Caco-2 (cell line): ENCODE data around the genes NLK, SLC13A2 and RSKR.

GRCh38 chr17:27344929-27345978 lies 51.3 kb downstream of the WSB1 start:
- PRO-cap: no peak
- RRBS: no CpG with 5 or more reads among the region's 18 CpGs

DNA sequence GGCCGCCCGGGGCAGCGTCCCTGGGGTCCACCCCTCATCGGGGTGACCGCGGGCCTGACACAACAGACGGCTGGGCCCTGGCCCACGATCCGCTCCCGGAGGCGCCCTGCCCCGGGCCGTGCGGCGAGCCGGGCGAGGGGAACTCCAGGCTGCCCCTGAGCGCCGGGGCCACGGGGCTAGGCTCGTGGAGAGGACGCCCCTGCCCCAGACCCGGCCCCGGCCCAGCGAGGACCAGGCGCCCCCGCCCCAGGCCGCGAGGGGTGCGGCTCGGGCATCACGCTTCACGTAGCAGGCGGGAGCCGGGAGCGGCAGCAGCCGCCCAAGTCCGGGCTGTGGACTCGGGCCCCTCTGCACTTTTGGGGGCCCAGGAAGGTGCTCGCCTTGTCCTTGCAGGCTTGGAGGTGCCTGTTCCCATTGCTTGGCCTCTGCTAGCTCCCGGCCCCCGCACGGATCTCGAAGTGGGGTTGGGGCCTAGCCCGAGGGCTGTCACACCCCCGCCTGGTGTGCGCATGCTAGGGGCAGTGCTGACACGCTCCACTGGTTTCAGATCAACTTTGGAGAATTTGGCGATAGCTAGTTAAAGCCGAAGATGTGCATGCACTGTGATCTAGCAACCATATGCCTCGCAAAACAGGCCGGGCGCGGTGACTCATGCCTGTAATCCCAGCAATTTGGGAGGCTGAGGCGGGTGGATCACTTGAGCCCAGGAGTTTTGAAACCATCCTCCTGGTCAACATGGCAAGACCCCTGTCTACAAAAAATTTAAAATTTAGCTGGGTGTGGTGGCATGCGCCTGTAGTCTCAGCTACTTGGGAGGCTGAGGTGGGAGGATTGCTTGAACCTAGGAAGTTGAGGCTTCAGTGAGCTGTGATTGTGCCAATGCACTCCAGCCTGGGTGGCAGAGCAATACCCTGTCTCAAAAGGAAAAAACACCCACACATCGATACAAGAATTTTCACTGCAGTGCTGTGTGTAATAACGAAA lies 55.7 kb downstream of the WSB1 start:
- PRO-cap: no peak
- RRBS: 96% methylated on average over 18 of the region's 58 CpGs

DNA sequence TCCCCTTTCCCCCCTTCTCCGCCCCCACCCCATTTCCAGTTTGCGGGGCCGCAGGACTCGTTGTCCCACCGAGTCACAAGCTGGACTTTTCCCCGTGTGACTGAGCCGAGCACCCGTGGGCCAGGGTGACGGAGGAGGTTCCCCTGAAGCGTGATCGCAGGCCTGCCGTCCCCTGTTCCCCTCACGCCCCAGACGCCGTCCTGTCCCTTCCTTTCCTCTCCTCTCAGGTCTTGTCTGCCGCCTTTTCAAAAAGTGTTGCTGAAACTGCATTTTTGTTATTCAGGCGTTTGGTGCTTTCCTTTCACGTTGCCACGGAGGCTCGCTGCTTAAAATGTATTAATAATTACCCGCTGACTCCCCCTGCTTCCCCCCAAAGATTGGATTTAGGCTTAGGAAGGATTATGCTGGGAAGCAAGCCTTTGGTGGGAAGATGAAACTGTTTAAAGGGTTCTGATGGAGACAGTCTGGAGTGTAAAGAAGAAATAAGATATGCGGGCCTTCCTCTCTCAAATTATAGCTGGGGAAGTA lies 951 bp downstream of the KSR1 start:
- PRO-cap: no peak
- RRBS: no CpG with 5 or more reads among the region's 22 CpGs

DNA sequence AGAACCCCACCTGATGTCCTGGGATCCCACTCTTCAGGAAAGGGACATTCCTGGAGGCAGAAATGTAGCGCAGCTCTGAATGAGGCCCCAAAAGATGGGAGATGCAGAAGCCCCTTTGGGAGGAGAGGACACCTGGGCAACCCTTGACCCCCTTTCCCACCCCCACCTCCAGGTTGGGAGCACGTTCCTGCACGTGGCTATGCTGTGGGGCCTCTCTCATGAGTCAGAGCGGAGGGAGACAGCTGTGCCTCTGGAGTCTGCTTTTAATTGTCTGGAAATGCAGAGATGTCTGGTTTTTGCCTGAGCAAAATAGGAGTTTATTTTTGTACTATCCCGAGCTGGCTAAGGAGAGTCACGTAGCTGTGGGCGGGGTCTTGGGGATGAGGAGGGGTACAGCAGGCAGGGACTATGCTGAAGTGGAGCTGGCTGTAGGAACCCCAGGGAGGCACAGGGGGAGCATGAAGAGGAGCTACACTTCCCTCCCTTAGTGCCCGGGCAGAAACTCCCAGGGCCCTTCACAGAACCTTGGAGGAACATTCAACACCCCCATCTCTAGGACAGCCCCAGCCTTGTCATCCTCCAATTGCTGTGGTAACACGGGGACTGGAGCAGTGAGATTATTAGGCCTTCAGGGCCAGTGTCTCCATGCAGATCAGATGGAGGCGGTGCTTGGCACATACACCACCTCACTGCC lies 44.8 kb upstream of the LGALS9 start:
- PRO-cap: no peak
- RRBS: no CpG with 5 or more reads among the region's 10 CpGs

- PRO-cap: unidirectional peak, minus-strand start at chr17:27654765
- RRBS: 14% methylated on average over 6 of the region's 15 CpGs
These were observed 23.6 kb downstream of the LGALS9 start for GRCh38 chr17:27654615-27654945.

DNA sequence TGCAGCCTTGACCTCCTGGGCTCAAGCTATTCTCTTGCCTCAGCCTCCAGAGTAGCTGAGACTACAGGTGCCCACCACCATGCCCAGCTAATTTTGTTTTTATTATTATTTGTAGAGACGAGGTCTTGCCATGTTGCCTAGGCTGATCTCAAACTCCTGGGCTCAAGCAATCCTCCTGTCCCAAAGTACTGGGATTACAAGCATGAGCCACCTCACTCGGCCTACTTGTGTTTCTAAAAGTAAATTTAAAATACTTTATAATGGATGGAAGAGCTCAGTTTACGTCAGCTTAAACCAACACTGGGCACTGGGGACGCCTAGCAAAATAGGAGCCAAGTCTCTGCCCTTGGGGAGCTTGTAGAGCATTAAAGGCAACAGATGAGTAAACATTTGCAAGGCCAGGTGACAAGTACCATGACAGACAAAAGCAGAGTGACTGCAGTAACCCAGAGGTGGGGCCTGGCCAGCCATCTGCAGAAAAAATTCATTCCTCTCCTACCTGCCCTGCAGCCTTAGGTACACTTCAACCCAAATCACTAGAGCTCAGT lies 12.2 kb upstream of the NLK start:
- PRO-cap: no peak
- RRBS: no CpG with 5 or more reads among the region's 4 CpGs

DNA sequence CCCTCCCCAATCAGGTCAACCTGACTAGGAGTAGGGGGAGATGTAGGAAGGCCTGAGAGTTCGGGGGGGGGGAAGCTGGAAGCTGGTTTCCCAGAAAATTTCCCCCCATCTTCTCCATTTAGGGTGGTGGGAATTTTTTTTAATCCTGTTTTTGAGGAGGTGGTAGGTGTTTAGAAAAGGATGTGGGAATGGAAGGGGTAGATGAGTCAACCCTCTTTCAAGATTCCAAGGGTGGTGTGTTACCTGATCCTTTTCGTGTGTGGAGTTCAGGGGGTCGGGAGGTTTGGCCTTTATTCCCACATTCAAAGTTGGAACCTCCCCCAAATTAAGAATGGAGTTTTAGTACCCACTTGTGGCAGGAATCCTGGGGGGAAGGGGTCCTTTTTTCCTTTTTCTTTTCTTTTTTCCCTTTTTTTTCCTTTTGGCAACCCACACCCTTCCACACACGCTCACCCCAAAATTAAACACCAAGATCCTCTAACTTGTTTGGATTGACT lies at the start of gene NLK:
Gene NLK, plus strand, starts transcription at position 419 of the 497 bp plus-strand sequence.
- PRO-cap: no peak
- RRBS: no CpG with 5 or more reads among the region's 4 CpGs

DNA sequence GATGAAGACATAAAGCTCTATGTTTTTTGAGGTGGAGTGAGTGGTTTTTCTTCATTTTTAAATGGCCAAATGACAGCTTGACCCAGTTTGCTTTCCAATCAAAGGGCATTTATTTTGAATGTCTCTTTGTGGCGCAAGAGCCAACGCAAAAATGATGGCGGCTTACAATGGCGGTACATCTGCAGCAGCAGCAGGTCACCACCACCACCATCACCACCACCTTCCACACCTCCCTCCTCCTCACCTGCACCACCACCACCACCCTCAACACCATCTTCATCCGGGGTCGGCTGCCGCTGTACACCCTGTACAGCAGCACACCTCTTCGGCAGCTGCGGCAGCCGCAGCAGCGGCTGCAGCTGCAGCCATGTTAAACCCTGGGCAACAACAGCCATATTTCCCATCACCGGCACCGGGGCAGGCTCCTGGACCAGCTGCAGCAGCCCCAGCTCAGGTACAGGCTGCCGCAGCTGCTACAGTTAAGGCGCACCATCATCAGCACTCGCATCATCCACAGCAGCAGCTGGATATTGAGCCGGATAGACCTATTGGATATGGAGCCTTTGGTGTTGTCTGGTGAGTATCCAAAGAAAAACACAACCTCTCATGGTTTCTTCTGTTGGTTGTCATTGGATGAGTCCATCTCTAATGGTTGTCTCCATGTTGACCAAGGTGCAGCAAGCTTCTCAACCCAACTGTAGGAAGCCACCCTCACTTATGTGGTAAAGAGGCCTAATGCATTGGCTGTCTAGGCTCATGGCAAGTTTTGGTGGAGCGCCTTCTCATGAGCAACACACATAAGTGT lies 481 bp downstream of the NLK start:
- PRO-cap: no peak
- RRBS: 98% methylated on average over 3 of the region's 18 CpGs

DNA sequence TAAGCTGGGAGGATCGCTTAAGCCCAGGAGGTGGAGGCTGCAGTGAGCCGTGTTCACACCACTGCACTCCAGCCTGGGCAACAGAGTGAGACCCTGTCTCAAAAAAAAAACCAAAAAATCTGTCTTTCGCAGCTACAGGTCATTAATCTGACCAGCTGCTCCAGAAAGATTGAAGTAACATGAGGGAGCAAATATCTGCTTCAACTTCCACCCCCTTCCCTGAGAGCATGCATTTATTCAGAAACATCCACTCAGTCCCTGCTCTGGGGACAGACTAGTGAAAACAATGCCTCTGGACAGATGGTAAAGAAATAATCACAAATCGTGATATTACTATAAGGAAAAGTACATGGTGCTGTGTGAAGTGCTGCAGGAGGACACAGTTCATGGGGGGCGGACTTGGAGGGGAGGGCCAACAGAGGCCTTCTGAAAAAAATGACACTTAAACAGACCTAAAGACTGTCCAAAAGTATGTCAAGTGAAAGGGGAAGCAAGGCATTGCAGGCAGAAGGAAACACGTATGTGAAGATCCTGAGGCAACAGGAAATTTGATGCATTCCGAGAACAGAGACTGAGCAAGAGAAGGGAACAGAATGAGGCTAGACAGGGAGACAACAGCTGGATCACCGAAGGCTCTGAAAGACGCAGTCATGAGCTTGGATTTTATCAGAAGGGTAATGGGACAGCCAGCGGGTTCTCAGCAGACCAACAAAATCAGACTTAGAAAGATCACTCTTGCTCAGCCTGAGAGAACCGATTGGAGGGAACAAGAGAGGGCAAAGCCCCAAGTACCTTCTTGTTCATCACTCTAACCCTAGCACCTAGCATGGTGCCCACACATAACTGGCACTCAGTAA lies 1.2 kb downstream of the IFT20 start:
- PRO-cap: no peak
- RRBS: no CpG with 5 or more reads among the region's 11 CpGs

DNA sequence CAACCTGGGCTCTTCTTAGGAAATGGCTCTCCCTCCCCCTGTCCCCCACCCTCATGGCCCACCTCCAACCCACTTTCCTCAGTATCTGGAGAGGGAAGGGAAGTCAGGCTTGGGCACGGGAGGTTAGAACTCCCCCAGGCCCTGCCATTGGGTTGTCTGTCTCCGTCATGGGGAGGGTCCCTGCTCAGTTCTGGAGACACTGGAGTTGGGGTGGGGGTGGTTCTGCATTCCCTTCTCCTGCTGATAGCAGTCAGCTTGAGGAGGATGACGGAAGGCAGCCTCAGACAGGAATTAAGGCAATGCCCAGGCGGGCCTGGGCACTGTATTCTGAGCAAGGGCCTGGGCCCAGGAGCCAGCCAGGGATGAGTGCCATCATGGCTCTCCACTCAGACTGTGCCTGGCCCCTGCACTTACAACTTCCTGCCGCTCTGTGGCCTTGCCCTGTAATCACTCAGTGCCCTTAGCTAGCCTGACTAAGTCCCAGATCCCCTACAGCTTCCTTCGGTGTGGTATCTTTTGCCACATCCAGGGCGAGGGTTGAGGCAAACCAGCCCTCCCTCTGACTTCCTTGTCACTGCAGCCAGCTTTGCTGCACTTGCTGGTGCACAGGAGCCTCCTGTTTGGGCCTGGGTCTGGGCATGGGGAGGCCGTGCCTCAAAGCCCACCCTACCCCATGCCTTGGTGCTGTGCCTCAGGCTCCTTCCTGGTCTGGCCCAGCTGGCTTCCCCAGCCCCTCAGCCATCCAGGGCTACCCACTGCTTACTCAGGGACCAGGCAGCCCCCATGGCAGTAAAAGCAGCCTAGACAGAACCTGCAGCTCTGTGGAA lies 9.4 kb downstream of the SLC46A1 start:
- PRO-cap: no peak
- RRBS: no CpG with 5 or more reads among the region's 8 CpGs

GRCh38 chr17:28403900-28404279 lies 2.1 kb downstream of the SLC46A1 start:
- PRO-cap: no peak
- RRBS: no CpG with 5 or more reads among the region's 4 CpGs

DNA sequence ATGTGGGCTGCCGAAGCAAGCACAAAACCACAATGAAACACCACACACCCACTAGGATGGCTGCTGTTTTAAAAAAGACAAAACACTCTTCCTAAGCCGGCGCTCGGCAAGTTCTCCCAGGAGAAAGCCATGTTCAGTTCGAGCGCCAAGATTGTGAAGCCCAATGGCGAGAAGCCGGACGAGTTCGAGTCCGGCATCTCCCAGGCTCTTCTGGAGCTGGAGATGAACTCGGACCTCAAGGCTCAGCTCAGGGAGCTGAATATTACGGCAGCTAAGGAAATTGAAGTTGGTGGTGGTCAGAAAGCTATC lies 5.8 kb upstream of the SLC13A2 start:
- PRO-cap: no peak
- RRBS: no CpG with 5 or more reads among the region's 13 CpGs

GRCh38 chr17:28472911-28473907 lies at the start of gene SLC13A2:
Gene SLC13A2 (plus strand): TSS chr17:28473644.
- PRO-cap: no peak
- RRBS: no CpG with 5 or more reads among the region's 13 CpGs

GRCh38 chr17:28580263-28580937 lies 3.7 kb upstream of the ALDOC start:
- PRO-cap: no peak

GRCh38 chr17:28614037-28614633 lies at the start of gene RSKR:
Gene RSKR (minus strand): TSS chr17:28614185.
- PRO-cap: no peak
- RRBS: no CpG with 5 or more reads among the region's 6 CpGs

DNA sequence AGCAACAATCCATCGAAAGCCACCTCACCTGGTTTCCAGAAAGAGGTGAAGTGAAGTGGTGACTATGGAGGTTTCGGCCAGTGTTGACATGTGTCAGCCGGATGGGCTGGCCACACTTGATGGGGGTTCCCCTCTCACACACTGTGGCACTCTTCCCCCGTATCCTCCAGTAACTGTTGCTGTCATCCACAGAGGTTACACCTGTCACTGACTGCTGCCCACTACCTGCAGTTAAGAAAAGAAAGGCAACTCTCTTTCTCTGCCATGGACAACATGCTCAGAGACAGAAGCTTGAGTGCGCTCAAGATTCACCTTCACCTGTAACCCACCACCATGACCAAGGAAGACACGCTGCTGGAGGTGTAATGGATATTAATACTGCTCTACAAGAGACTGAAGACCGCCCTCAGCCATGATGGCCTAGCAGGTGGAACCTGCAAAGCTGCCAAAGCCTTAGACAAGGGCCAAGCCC lies 6.4 kb downstream of the SDF2 start:
- PRO-cap: no peak
- RRBS: no CpG with 5 or more reads among the region's 7 CpGs

GRCh38 chr17:28727832-28728531 lies 606 bp upstream of the NEK8 start:
- PRO-cap: bidirectional peak, plus-strand start at chr17:28727984, minus-strand start at chr17:28727927; bidirectional peak, plus-strand start at chr17:28728191, minus-strand start at chr17:28728146; bidirectional peak, plus-strand start at chr17:28728216, minus-strand start at chr17:28728240
- RRBS: no CpG with 5 or more reads among the region's 40 CpGs

- PRO-cap: no peak
- RRBS: no CpG with 5 or more reads among the region's 8 CpGs
These were observed 3.7 kb downstream of the FLOT2 start for GRCh38 chr17:28893837-28894266.

DNA sequence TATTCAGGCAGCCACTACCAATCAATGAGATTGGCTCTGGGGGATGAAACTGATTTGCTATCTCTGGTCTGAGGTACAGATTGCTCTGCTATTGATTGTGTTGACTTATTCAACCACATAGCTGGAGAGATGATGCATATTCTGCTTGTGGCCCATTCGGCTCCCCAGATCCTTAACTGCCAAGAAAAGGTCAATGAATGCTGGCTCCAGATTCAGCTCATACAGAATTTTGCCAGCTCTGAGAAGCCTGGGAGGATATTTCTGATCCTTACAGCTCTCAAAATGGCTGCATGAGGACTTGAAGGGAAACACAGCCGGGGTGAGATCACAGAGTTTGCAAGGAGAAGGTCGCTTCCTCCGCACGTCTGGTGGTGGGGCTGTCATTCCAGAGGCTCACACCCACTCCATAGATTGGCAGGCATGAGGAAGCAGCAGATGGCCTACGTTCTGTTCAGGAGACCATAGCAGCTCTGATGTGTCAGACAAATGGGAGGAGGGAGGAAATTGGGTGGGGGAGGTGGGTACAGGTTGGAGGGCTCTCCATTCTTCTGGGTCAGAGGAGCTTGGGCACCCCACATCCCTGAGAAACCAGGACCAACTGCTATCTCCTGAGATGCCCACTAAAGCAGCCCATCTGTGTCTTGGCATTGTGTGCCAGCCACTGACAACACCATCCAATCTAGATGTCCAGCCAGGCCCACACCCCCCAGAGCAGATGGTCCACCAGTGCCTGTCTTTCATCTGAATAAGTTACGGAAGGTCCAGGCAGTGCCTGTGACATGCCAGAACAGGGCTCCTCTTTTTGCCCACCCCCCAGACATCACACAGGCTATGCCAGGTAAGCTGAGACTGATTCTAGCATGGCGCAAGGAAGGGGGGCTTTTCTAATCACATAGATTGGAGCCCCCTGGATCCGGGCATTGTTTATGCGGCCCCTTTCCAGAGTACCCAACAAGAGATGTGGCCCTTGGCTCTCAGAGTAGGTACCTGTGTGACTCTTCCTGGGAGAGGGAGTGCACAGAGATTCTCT lies 22.1 kb downstream of the SEZ6 start:
- PRO-cap: no peak
- RRBS: no CpG with 5 or more reads among the region's 10 CpGs

DNA sequence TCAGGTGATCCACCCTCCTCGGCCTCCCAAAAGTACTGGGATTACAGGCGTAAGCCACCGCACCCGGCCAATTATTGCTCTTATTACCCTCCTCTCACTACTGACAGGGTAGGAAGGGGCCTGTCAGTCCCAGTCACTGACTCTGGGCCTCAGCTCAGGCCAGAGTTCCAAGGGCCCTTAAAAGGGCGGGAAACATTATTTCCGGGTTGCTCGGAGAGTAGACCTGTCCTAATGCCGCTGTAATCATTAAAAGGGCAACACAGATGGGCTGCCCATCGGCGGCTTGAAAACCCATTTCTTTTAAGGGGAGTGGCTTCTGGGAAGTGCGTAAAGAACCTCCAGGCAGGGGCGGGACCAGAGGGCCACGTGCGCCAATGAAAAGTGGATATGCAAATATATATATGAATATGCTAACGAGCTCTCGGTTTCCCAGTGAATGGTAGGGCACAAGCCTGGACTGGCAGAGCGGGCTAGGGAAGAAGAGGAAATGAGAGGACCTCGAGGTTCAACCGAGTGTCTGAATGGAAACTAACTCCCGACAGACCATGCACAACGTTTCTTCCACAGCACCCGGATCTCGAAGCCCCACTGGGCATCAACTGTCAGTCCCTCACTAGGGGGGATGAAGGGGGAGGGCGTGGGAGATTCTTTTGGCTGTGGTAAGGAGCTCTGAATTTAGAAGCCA lies 26.7 kb downstream of the PIPOX start:
- PRO-cap: no peak
- RRBS: no CpG with 5 or more reads among the region's 24 CpGs